HT-29 (cell line): ENCODE measurements around the genes PLXNB1, PRKAR2A, USP19 and CCDC71.

DNA sequence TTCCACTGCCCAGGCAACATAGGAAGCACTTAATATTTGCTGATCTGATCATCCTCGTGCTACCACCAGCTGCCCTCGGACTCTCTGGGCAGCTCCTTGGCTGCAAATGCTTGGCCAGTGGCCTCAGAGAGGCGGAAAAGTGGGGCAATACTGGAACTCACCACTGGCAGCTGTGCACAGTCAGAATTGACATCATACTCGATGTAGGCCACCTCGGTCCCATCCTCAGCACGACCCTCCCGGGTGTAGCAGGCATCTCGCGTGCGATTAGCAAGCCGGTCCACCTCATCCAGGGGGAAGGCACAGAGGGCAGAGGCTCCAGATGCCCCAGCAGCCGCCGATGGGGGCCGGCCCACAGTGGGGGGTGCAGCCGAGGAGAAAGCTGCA lies 6.5 kb downstream of the PLXNB1 start:
- RAMPAGE, long total RNA, result no peak

GRCh38 chr3:48429679-48430586 lies at the start of gene PLXNB1:
Gene PLXNB1 (minus strand): TSS chr3:48430086.
- RAMPAGE, long total RNA, result no peak

GRCh38 chr3:48434375-48434994 lies 4.6 kb upstream of the PLXNB1 start:
- RAMPAGE, long total RNA, result no peak

GRCh38 chr3:48467691-48468310 lies 1.8 kb downstream of the TREX1 start:
- RAMPAGE, long total RNA, result no peak

GRCh38 chr3:48468311-48468829 lies 2.3 kb downstream of the TREX1 start:
- RAMPAGE, long total RNA, result no peak

DNA sequence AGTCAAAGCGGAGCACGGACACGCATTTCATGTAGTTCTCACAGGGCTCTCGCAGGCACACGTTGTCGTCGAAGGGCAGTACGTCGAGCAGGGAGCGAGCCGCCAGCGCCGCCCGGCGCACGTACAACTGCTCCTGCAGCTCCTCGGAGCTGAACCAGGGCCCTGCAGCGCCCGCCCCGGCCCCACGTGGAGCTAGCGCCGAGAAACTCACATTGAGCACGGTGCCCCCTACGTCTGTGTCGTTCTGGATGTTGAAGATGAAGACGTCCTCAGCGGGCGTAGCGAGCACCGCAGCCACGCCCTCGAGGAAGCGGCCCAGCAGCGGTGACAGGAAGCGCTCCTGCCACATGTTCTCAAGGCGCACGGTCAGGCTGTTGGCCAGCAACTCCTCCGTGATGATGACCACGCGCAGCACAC lies 5.8 kb downstream of the CELSR3 start:
- RAMPAGE, long total RNA, result no peak

DNA sequence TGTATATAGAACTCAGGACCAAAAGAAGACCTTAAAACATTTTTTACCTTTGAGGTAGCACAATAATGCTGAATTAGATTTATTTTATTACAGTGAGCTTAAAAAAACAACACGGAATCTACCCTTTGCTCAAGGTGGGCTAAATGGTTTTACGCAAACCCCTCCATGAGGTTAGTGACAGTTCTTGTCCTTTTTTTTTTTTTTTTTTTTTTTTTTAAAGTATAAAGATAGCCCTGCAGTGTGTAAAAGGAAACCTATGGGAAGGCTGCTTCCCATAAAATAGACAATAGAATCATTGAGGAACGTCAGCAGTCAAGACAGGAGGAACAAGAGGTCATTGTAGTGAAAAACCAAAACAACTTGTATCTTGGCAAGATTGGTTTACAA lies 29.8 kb upstream of the IP6K2 start:
- RAMPAGE, long total RNA, result no peak

DNA sequence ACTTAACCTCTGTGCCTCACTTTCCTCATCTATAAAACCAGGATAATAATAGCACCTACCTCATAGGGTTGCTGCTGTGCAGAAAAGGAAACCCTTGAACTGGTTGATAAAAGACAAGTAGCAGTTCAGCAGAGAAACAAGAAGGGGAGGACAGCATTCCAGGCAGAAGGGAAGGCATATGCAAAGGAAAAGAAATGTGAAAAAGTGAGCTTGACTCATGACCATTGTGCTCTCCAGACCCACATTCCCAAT lies 27.1 kb downstream of the PRKAR2A start:
- RAMPAGE, long total RNA, result no peak

- RAMPAGE, long total RNA, result no peak
These were observed at the start of gene PRKAR2A for GRCh38 chr3:48846974-48848067. Gene PRKAR2A (minus strand): TSS chr3:48847874.

DNA sequence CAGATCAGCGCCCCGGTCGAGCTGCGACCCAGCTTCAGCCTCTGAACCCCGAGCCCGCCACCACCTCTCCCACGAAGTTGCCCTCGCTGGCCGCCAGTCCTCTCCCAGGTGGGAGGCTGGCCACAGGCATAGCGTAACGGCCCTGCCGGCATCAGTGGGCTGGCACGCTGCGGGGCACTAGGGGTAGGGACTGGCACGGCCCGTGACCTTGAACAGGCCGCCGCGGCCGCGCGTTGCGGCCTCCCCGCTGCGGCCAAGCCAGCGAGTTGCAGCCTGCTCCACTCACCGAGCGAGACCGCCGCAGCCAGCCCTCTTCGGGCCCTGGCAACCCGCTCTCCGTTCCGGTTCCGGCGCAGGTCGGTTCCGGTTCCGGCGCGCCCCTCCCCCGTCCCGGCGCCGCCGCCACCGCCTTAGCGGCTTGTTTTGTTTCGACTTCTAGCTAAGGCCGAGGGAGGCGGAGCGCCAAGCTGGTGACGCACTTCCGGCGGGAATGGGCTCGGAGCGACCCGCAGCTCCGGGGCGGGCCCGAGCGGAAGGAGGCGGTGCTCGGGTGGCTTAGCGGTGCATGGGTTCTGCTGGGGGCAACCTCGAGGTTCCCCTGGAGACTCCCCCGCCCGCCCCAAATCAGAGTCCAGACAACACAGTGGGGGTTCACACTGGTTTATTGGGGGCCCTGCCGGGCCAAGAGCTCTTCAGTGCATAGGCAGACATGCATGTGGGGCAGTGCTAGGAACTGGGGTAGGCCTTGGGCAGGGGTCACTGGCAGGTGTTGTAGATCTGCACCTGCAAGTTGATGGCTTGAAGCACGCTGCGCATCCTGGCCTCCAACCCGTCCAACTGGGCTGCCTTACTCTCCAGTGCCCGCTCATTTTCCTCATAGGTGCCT lies at the start of gene USP19:
USP19 (minus strand) TSS at position 354 of the 886 bp plus-strand sequence.
- RAMPAGE, long total RNA, result no peak

DNA sequence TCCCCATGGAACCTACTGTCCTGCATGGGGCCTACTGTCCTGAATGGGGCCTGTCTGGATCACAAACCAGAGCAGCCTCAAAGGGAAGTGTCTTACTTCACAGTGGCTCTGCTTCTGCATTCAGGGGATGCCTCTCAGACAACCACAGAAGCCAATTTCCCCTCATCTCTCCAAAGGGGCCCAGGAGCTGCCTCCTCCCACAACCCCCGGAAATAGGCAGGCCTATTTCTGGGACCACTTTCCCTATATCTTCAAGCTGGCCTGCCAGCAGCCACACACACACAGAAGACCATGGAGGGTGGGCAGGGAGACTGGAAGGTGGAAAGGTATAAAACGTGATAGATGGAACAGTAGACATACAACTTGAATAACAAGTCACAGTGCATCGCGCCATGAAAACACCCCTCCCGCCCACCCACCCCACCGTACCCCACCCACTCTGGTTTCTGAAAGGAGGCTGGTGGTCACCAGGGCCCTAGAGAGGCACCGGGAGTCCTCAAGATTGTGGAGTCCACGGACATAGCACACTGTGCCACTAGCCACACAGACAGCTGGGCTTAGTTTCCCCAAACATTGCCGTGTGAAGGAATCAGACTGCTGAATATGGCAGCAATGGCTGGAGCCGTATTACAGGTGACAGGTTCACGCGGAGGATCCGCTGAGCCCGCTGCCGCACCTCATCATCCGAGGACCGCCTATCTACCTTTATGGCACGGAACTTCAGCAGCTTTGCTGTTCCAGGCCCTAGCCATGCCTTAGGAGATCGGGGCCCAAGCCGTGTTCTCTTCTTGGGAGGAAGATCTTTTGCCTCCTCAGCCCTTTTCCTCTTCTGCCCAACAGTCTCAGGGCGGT lies 3.7 kb downstream of the CCDC71 start:
- RAMPAGE, long total RNA, result no peak

DNA sequence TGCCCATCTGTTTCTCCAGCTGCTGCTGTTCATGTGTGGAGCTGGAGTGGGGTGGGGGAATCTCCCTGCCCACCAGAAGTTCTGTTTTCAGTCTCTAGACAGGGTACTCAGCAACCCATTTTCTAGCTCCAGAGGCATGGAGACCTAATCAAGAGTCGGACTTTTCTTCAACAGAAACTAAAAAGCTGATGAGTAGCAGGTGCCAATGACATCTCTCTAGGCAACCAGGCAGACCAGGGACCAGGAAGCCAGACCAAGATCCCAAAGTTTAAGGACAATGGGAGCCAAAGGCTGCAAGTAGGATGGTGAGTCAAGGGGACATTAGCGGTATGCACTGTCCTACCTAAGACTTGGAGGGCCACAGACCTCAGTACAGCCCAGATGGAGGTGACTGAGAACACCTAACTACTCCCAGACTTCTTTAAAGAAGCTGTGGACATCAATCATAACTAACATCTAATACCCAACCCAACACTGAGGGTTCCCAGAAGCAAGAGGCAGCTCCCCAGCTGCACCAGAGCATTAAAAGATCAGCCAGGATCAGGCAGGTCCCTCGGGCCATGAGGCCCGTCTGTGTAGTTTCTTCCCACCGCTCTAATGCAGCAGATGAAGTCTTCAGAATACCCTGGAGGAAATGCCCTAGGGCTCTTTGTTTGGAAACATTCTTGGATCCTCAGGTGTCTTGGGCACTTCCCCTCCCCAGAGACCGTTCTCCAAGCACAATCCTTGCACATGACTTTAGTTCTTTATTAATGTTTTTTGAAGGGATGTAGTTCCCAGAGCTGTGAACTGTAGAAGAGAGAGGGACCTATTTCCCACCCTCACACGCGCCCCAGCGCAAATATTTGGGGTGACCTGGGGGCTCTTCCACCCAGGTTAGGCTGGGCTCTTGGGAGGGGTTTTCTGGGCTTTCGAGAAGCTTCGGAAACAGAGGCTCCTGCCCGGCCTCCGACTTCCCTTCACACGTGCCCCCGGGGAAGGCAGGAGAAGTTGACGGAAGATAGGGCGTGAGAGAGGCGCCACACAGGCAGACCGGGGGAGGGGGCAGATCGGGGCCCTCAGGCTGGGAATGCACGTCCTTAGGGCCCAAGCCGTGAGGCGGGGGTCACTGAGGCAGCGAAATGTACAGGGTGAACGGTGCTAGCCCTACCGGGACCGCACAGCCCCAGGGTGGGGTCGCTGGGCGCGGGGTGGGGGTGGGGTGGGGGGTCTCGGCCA lies 781 bp downstream of the CCDC71 start:
- RAMPAGE, long total RNA, result no peak

DNA sequence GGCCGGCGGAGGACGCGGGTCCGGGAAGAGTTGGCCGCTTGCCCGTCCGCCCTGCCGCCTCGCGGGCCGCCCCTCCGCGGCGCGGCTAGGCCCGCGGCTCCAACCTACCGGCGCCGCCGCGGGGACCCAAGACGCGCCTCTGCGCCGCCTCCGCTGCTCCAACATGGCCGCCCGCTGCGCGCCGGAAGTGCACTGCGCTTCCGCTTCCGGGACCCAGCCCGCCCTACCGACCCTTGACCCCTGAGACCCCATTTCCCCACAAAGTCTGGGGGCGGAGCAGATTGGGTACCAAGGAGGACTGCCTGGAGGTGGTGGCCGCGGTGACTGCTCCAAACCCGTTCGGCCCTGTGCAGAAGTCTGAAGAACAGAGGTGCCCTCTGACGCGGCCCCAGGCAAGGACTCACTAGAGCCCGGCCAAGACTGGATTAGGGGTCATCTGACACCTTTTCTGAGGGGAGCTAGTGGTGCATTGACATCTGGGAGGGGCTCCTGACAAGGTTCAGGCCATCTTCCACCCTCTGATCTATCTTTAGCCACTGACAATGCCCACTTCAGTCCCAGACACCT lies at the start of gene CCDC71:
CCDC71 (minus strand) TSS at position 173 of the 567 bp plus-strand sequence.
- RAMPAGE, long total RNA, result no peak

- RAMPAGE, long total RNA, result no peak
These were observed 352 bp upstream of the IHO1 start for GRCh38 chr3:49198903-49199388.

GRCh38 chr3:49349232-49349957 lies 8.8 kb downstream of the GPX1 start:
- RAMPAGE, long total RNA, result no peak

DNA sequence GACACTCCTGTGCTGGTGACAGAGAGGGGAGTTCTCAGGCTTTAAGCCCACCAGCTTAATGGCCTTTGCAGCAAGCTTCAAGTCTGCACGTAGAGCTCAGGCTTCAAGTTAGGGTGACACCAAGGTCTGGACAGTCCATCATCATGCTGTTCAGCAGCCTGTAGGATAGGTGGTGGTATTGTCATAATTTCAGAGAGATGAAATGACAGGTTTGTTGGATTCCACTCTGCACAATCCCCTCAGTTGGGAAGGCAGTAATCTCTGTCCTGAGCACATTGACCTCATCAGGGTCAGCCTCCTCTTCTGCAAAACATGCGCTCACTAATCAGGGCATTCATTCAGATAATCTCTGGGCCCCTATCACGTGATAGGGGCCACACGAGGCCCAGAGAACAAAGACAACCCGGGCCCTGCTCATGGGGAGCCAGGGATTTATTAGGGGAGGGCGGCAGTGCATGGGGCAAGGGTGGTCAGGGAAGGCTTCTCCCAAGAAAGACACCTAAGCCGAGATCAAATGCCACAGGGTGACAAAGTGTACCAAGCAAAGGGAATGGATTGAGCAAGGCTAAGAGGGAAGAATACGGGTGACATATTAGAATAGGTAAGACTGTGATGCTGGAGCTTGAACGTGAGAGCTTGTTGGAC lies 1.1 kb downstream of the TCTA start:
- RAMPAGE, long total RNA, result no peak

- RAMPAGE, long total RNA, result no peak
These were observed 4.7 kb downstream of the AMT start for GRCh38 chr3:49417497-49418084.

DNA sequence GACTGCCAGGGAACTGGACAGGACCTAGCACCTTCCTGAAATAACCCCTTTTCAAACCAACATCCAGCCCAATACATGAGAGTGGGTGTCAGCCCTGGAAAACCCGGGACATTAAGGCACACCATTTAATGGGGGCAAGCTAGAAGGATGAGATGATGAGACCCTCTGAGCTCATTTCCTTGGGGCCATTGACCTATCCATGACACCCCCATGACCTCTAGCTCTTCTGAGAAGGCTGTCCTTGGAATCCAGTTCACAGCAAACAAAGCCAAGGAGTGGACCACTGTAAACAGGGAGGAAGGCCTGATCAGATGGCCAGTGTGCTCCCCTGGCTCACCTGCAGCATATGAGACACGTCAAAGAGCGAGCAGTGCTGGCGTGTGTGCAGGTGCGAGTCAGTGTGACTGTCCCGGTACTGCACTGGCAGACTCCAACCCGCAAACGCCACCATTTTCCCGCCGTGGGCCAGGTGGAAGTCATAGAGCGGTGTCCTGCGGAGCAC lies 455 bp downstream of the AMT start:
- RAMPAGE, long total RNA, result no peak

DNA sequence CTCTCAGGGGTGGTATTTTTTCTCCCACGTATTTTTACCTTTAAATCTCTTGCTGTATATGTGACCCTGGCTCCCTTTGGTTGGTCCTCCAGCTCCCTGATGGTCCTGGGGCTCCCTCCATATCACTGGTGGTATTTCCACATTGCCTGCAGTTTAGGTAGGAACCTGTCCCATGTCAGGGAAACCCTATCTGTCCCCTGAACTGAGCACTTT lies 27.9 kb downstream of the DAG1 start:
- RAMPAGE, long total RNA, result no peak

DNA sequence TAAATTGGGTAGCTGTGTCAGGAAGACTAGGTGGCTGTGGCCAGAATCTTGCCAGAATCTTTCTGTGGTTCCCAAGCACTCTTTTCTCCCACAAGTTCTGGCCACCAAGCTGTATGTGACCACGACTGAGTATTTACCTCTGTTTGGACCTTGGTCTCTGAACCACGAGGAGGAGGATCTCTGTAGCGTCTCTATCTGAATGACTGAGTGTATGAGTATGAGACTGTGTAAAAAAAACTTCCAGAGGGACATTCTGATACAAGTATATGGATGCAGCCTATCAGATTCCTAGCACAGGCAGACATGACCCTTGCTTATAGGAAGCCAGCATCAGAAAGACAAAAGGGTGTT lies 30.6 kb downstream of the DAG1 start:
- RAMPAGE, long total RNA, result no peak